ENCODE data around the gene KBTBD6.

- PRO-cap, 2 experiments: no peak in any of the 2 experiments
Measured at GRCh38 chr13:40643595-40644217, 22.7 kb downstream of the FOXO1 start.

- PRO-cap, 2 experiments: no peak in any of the 2 experiments
Measured at GRCh38 chr13:40651643-40652462, 14.6 kb downstream of the FOXO1 start.

GRCh38 chr13:40933378-40934077 lies 85.6 kb downstream of the ELF1 start:
- PRO-cap, 2 experiments: no peak in any of the 2 experiments

- PRO-cap, 2 experiments: no peak in any of the 2 experiments
Measured at GRCh38 chr13:40974584-40975419, 44.3 kb downstream of the ELF1 start.

DNA sequence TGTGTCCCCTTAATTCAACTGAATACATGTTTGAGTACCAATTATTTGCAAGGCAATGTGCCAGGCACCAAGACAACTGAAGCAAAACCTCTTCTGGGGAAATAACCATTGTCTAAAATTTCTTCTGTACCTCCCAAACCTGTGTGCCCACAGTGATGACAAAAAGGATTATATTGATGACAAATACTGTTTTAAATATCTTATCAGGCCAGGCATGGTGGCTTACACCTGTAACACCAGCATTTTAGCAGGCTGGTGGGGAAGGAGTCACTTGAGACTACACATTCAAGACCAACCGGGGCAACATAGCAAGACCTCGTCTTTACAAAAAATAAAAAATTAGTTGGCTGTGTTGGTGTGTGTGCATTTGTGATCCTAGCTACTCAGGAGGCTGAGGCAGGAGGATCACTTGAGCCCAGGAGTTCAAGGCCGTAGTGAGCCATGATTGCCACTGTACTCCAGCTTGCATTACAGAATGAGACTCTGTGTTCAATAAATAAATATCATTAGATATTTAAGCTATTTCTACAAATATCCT lies 35.0 kb downstream of the ELF1 start:
- PRO-cap, 2 experiments: peak in 1 of 2 experiments; most common plus-strand start position 198 of the sequence (in 1); most common minus-strand start position 78 of the sequence (in 1)

DNA sequence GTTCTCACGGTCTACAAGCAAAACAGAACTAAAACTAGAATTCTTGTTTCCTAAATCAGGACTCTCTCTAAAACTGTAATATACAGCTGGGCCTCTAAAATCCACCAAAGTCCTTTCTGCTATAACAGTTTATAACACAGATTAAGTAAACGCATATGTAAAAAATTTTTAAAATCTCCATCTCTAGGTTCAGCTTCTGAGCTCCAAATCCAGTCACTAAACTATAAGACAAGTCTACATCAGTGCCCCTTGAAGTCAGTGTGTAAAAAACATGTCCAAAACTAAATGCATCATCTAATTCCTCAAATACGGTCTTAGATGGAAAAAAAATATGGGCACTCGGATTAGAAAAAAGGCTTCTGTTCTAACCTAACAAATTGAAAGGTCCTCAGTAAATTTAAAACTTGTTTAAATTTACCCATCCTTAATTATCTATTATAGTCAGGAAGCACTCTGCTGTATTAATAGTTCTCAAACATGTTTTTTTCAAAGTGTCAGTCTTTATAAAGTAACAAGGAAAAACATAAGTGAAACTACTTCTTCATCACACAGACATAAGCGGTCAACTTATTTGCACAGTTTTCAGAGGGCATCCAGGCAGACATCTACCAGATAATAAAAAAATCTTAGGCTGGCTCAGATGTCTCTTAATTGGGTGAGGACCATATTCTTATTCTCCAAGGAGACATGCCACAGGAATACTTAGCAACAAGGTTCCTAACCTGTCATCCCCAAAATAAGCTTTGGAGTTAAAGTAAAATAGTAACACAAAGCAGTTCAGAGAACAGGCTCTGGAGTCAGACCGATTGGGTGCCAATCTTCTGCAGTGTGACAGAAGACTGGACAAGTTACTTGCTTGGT lies 33.5 kb downstream of the ELF1 start:
- PRO-cap, 2 experiments: no peak in any of the 2 experiments

DNA sequence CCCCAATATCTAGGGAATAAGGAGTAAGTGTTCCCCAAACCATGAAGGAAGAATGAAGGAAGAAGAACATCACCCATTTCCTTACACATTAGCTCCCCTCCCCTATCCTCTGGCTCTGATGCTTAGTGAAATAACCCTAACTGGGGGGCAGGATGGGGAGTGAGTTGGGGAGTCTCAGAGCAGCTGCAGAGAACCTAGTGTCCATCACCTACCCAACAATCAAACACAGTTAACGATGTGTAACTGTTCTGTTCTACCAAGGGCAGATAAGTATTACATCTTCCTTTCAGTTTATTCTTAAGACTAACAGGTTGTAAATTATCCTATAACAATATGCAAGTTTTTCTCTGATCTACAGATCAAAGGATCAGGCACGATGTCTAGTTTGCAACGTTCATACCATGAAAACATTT lies 12.8 kb downstream of the ELF1 start:
- PRO-cap, 2 experiments: no peak in any of the 2 experiments

DNA sequence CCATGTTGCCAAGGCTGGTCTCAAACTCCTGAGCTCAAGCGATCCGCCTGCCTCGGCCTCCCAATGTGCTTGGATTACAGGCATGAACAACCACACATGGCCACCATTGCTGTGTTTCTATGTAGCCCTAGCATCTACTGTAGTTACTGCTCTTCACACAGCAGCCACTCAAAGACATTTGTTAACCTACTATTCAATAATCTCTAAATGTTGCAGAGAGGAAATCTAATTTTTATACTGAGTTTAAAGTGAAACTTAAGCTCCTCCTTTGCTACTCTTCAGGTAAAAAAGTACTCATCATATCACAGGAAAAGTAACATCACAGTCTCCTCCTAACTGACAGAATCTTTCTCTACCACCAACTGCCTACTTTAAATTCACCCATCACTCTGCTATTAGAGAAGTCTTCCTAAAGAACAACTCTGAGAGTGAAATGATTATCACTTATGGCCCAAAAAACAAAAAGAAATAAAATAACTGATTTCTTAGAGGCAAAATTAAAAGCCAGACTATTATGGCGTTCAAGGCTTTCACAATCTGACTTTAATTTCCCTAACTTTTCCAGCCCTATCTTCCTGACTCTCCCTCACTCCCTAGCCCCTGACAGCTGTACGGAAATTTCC lies 5.6 kb upstream of the ELF1 start:
- PRO-cap, 2 experiments: no peak in any of the 2 experiments

- PRO-cap, 2 experiments: no peak in any of the 2 experiments
Measured at GRCh38 chr13:41041462-41041795, 19.9 kb upstream of the WBP4 start.

- PRO-cap, 2 experiments: no peak in any of the 2 experiments
Measured at GRCh38 chr13:41050300-41050483, 11.1 kb upstream of the WBP4 start.

GRCh38 chr13:41064735-41065513 lies 3.6 kb downstream of the WBP4 start:
- PRO-cap, 2 experiments: no peak in any of the 2 experiments

DNA sequence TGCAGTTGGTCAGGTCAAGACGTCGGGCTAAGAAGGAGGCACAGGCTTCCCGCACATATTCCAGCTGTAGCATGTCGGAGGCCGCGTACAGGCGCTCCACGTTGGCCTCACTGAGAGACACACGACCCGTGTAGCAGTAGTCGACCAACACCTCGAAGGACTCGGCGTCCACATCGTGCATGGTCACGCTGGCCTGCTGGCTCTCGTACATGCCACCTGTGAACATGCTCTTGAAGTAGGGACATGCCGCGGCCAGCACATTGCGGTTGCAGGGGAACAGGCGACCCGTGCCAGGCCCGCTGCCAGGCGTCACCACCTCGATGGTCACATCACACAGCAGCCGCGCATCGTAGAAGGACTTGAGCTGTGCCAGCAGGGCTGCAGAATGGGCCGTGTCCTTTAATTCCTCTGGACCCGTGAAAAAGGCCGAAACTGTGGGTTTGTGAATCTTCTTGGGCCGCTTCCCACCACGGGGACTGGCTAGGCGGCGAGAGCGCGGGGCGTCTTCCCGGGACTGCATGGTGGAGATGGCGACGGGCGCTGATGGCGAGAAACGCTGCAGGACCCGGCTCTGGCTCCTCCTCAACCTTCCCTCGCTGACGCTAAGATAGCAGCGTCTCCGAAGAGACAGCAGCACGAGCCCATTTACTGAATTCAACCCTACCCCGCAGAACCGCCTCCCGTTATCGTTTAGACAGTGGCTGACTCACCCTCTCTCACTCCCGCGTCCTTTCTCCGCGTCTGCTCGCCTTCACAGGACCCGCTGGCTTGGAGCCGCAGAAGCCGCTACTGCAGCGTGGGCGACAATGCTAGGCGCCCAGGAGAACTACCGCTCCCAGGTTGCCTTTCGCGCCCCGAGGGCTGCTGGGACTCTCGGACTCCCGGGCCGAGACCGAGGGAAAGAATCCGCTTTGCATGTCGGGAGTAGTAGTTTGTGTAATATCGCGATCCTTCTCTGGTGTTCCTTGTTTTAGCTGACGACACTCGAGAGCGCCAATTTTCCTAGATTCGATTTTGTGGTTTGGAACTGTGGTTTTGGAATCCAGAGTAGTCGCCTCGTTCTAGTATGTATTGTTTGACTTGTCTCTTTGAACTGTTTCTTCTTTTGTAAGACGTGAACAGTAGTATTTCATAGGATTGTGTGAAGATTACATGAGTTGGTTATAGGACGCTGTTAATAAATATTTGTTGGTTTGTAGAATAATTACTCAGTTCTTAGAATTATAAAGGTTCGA lies at the start of gene KBTBD6:
KBTBD6 (minus strand) TSS at position 811 of the 1,235 bp plus-strand sequence.
- PRO-cap, 2 experiments: peak in 2 of 2 experiments; most common plus-strand start position 937 of the sequence (in 2); most common minus-strand start position 545 of the sequence (in 1)

DNA sequence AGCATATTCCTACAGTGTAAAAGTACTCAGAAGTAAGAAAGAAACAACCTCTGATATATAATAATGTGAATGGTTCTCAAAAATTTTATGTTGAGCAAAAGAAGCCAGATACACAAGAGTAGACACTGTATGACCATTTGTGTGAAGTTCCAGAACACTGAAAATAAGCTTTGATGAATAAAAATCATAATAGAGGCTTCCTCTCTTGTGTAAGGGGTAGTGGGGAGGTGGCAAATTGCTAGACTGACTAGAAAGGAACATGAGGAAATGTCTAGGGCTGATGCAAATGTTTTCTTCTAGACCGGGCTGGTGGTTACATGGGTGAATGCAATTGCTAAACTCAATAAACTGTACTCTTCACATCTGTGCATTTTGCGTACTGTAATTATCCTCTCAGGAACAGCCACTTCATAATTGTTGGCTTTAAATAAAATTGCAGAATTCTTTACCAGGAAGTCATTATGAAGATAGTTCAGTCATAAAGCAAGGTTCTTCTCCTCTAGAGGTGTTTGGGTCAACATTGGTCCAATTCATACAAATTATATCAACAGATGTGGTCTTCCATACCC lies 5.1 kb upstream of the KBTBD7 start:
- PRO-cap, 2 experiments: no peak in any of the 2 experiments

- PRO-cap, 2 experiments: peak in 1 of 2 experiments; most common plus-strand start chr13:41462914 (in 1); most common minus-strand start chr13:41462952 (in 1)
Measured at GRCh38 chr13:41462449-41463221, 5.3 kb downstream of the RGCC start.

- PRO-cap, 2 experiments: no peak in any of the 2 experiments
Measured at GRCh38 chr13:41719443-41719928, 241.4 kb downstream of the VWA8 start.

- PRO-cap, 2 experiments: no peak in any of the 2 experiments
Measured at GRCh38 chr13:42041528-42042397, 6.7 kb upstream of the DGKH start.

DNA sequence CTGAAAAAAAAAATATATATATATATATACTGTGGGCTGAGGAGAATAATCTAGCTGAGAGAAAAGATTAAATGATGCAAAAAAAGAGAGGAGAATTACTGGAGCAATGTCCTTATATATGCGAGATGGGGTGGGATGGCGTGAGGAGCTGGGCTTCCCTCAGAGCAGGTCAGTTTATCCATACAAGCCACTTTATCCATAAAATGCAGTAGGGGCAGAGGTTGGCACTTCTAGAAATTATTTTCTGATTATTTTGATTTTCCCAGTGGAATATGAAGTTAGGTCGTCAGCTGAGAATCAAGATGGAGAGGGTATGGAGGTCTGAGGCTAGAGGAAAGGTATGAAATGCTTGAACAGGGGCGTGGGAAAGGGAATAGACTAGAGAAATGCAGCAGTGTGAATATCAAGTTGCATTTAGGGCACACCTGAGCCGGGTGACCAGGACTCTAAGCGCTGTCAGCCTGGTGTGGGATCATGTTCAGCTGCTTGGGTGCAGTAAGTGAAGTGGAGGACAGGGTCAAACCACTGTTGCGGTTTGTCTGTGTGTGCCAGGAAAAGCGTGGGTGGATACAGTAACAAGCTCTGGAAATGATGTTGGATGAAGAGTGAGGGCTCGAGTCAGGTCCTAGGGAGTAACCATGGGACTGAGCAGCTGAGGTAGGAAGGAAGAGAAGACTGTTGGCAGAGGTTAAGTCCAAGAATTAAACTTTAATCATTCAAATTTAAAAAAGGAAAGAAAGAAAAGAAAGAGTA lies 15.7 kb downstream of the DGKH start:
- PRO-cap, 2 experiments: no peak in any of the 2 experiments

DNA sequence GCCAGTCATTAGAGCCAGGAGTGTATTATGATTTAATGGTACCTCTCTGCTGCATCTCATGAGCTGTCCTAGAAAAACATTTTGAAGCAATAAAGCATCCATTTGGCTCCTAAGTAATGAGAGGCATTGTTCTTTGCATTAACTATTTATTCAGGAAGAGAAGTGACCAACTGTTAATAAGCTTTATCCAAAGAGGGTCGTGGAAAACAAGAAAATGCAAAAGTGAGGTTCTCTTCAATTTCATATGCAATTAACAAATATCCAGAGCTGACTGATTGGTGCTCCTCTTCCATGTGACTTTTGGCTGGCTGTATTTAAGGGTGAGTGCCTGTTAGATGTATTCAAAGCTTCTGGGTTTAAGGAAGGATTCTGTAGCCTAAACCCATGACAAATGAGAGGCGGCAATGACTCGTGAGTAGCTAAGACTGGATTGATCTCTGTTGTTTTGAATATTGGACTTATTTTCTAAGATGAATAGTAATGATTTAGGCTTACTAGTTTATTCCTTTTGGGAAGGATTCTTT lies 105.2 kb downstream of the DGKH start:
- PRO-cap, 2 experiments: no peak in any of the 2 experiments

- PRO-cap, 2 experiments: no peak in any of the 2 experiments
Measured at GRCh38 chr13:42303344-42304147, 31.6 kb downstream of the AKAP11 start.

GRCh38 chr13:42313345-42314032 lies 41.5 kb downstream of the AKAP11 start:
- PRO-cap, 2 experiments: no peak in any of the 2 experiments

All from helper T cell (primary cell).